GM12892 (cell line): ENCODE measurements around a stretch of chr1.

- RRBS = no CpG with 5 or more reads among the region's 5 CpGs
Observed at GRCh38 chr1:19113760-19114445, 96.2 kb downstream of the UBR4 start.

DNA sequence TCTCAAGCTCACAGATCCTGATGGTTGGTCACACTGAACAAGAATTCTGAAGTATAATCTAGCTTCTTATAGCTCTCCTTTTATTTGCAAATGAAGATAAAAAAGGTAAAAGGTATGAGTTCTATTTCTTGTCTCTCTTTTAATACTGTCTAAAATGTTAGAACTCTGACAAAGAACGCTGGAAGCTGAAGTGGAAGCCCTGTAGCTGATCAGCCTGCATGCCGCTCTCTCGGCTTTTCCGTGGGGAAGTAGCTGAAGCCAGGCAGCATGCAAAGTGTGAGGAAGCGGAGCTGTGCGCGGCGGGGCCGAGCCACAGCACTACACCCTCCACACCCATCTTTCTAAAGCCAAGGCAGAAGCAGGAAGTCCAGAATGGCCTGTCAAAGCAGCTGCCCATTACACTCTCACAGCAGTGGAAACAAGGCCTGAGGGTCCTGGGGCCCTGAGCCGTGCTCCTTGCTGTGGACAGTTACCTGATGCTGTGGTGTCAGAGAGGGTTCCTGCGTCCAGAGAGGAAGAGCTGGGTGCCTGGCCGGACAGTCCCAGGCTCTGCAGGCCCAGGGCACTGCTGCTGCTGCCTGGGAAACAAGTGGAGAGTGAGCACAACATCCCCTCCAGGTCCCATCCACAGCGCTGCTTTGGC is 69.6 kb downstream of the UBR4 start:
- RRBS = no CpG with 5 or more reads among the region's 13 CpGs

DNA sequence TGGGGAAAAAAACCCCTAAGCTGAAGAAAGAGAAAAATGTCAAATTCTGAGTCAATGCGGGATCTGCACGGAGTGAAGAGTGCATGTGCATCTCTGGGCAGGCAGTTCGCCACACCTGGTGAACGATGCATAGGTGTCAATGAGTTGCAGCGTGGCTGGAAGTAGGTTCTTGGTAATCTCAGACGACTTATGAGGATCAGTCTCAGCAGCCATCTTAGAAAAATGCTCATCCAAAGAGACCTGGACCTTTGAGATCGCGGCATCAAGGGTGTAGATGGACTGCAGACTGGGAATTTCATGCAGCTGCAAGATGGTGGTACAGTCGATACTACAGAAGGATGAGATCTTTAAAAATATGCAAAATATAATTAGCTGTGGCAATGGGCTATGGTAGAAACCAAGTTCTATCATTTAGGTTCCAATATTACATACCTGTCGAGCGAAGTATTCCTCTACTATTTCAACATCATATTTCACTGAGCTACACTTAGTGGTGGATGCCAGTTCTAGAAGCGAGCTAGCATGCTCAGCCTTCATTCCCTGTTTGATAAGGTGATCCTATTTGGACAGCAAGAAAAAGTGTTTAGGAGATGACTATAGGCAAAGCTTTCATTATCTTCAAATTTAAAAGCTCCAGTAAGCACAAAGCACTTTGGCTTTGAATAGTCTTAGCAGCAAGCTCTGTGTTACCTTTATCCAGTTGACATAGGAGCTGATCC is 37.2 kb downstream of the UBR4 start:
- RRBS = no CpG with 5 or more reads among the region's 12 CpGs

- RRBS = no CpG with 5 or more reads among the region's 2 CpGs
Observed at GRCh38 chr1:19181233-19181804, 28.7 kb downstream of the UBR4 start.

DNA sequence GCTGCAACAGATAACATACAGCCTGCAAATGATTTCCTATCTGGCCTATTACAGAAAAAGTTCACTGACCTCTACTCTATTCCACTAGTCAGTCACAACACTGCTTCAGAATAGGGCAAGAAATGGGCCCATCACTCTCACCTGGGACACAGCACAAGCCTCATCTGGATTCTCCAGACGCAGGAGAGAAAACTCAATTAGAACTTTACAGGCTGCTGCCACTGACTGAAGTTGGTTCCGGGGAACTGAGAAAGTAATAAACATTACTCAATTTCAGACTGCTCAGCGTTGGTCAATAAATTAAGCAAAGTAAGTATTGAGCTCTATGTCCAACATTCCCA is 10.6 kb downstream of the UBR4 start:
- RRBS = no CpG with 5 or more reads among the region's 3 CpGs

GRCh38 chr1:19240874-19241255 is 10.5 kb downstream of the EMC1 start:
- RRBS = no CpG with 5 or more reads among the region's 4 CpGs

- RRBS = 83% methylated on average over 4 of the region's 23 CpGs
Observed at GRCh38 chr1:19260003-19261217, 8.8 kb downstream of the MRTO4 start.

DNA sequence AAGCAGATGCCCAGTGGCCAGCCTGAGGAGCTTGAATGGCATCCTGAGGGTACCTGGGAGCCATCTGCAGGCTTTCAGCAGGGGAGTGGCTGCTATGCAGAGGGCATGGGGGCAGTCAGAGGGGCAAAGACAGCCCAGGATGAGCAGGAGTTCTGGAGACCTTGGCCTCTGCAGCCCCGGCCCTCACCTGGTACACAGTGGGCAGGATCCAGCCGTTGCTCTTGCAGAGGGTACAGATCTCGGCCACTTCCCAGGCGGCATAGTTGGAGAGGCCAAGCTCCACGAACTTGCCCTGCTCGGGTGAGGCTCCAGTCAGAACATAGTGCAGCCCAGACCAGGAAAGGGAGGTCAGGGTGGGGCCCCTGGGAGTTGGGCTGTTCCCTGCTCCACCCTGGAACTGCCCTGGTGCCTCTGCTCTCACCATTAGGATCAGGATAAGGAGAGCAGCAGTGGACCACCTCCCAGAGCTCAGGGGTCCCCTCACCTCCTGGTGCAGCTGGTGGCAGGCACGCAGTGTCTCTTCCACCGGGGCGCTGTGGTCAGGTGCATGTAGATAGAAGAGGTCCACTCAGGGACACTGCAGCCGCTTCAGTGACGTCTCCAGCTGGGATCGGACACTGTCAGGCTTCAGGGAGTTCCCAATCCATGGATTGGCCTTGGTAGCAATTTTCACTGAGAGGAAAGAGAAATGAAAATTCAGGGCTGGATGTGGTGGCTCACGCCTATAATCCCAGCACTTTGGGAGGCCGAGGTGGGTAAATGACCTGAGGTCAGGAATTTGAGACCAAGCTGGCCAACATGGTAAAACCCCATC is 18.1 kb downstream of the AKR7A3 start:
- RRBS = no CpG with 5 or more reads among the region's 14 CpGs

GRCh38 chr1:19312605-19313120 is 537 bp downstream of the SLC66A1 start:
- RRBS = 11% methylated on average over 13 of the region's 30 CpGs

DNA sequence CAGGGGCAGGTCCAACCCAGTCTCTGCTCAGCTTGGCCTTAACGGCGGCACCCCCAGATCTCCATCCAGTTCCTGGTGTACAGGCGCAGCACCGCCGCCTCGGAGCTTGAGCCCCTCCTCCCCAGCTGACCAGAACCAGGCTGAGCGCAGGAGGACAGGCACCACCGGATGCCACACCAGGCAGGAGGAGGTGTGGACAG is 16.3 kb downstream of the SLC66A1 start:
- RRBS = no CpG with 5 or more reads among the region's 8 CpGs

- RRBS = no CpG with 5 or more reads among the region's 14 CpGs
Observed at GRCh38 chr1:19385643-19386398, 73.7 kb downstream of the SLC66A1 start.

DNA sequence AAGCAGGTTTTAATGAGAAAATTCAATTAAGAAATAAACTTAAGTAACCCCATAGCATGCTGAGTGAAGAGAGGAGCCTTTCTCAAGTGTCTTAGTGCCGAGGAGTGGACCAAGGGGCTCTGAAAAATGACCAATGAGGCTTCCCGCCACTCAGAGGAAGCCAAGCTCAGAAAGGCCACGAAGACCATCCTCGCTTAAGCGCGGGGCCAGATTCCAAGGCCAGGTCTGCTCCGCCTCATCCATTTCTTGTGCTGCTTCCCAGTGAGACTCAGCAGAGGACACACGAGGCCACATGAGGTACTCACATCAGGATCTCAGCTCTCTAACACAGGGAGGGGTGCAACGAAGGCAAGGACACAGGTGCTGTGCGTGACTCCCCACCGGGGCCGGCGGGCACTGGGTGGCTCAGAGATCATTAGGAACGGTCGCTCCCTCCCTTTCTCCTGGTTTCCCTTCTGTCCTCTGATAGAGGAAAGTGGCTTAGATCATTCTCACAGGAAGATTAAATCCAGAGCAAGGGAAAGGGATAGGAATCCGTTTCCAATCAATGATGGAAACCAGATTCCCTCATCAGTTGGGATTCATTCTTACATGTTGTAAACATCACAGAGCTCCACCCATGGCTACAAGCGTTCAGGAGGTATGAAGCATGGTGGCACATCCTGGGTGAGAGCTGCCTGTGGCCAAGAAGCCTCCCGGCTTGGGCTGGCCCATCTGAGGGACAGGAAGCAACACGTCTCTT is 46.7 kb downstream of the CAPZB start:
- RRBS = no CpG with 5 or more reads among the region's 19 CpGs

GRCh38 chr1:19445719-19446289 is 39.5 kb downstream of the CAPZB start:
- RRBS = no CpG with 5 or more reads among the region's 10 CpGs

GRCh38 chr1:19447677-19448374 is 37.5 kb downstream of the CAPZB start:
- RRBS = no CpG with 5 or more reads among the region's 18 CpGs

DNA sequence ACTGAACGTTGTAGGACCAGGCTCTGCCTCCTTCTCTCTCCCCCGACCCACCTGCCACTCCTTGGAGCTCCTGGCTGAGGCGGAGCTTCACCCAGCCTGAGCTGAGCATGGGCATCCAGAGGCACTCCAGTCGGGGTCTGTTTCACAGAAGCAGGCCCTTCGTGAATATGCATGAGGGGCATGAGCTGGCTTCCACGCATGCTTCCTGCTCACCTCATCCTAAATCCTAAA is 24.1 kb downstream of the CAPZB start:
- RRBS = no CpG with 5 or more reads among the region's 6 CpGs

DNA sequence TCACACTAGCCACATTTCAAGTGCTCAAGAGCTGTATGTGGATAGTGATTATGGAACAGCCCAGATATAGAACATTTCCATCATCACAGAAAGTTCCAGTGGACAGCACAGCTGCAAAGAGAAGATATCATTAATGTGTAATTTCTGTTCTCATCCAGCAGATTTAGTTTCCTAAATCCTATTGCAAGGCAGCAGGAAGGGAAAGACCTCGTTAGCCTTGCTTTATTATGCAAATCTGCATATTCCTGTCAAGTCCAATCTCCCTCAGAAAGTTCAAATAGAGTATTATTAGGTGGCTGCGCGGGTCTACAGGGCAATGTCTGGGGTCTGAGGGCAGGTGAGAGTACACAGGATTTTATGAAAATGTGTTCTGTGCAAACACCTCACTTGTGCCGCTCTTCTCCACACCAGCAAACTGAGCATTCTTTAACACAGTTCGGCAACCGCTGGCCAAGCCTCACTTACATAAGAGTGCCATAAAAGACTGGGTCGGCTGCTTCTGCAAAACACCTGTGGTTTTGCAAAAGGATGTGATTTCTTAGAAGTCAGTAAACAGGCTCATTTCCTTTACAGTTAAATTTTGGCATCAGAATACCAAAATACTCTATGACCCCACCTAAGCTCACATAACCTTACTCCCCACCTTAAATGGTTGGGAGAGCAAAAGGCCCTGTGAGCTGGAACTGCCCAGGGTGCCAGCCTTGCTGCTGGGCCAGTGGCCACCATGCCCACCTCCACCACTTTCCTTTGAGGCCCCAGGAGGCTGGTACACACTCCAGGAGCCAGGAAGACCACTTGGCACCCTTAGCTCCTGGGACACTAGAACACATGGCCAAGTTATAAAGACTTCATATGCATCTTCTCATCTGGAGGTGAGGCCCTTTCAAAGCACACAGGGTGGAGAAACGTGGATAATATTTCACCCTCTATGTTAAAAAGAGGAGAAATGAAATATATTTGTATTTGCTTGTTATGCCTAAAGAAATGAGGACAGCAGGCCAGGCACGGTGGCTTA is 22.1 kb downstream of the CAPZB start:
- RRBS = no CpG with 5 or more reads among the region's 9 CpGs

DNA sequence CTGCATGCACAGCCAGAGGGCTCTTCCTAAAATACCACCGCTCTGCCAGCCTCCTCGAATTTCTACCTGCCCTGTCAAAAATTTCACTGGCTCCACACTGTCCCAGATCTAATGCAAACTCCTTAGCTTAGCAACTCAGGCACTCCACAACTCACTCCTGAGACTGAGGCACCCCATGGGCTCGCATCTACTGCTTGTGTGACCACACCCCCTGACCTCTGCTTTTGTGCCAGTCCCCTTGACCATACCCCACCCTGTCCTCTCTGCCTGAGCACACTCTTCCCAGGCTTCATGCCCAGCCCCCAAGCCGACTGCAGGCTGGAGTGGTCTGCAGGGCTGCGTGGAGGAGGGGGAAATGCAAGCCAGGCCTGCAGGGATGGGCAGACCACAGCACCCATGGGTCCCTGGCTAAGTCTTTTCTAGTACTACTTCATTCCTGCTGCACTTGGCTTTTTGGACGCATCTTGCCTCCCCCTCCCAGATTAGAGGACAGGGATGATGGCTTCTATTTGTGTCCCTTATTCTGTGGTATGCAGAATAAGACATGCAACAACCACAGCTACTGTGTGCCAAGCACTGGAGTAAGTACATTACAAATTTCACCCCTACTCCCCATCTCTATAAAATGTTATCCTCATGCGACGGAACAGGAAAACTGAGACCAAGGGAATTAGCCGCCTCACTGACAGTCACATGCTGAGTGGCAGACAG is 5.5 kb downstream of the CAPZB start:
- RRBS = no CpG with 5 or more reads among the region's 9 CpGs

- RRBS = no CpG with 5 or more reads among the region's 2 CpGs
Observed at GRCh38 chr1:19504902-19505286, 19.6 kb upstream of the CAPZB start.

DNA sequence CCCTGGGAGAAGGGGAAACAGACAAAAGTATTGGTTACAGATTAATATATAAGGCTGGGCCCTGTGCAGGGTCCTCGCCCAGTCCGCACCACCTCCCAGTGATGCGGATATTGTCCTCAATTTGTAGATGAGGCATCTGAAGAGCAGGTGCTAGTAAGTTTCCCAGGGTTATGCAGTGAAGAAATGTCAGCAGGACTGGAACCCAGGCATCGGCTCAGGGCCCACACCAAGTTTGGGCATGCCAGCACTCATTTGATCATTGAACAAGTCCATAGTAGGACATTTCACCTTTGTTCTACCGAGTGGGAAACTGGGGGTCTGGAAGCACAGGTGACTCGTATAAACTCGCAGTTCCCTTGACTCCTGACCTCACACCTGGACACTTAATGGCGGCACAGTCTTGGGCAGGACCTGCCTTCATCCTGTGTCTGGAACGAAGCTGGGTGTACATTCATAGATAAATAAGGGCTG is 5.8 kb upstream of the HTR6 start:
- RRBS = no CpG with 5 or more reads among the region's 9 CpGs

DNA sequence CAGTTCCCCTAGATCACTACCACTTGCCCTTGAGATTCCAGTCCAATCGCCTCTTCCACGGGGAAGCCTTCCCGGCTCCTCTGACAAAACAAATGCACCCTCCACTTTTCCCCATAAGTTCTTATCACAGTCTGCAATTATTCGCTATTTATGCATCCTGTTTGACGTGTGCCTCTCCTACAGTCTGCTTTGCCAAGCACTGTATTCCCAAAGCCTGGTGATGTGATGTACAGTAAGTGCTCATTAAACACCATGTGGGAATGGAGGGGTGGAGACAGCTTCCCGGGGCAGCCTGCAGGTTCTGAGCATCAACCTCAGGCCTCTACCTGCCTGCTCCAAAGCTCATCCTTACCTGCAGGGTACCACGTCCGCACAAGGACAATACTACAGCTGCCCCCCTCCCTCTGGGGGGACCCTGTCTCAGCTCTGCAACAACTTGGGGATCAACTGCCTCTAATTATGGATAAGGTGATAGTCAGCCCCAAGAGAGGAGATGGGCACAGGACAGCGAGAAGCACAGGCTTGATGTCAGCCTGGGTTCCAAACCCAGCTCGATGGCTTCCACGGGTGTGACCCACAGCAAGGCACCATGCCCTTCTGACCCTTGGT is 57.5 kb downstream of the TMCO4 start:
- RRBS = no CpG with 5 or more reads among the region's 11 CpGs